Non-pigmented ciliary epithelial cell (primary cell): ENCODE measurements around a stretch of chr20.

DNA sequence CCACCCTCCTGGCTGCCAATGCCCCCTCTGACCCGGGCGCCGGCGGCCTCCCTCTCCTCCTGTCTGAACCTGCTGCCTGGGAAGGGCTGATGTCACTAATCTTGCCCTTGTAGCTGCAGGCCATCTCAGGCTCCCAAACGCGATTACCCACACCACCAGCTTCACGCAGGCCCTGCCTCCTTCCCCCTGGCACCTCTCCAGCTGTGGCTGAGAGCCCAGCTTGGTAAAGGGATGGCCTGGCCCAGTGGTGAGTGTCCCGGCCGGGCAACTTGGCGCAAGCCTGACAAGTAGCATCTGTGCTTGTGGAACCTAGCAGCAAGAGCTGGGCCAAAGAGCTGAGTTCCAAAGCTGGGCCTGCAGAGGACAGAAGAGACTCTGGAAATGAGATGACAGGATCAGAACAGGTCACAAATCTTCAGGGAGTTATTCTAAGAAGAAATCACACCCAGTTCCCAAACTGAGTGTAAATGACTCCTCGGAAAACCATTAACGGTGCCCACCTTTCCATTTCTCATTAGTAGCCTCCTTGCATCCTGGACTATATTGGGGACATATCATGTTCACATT, 401.7 kb downstream of the MAFB start:
- RRBS, result no CpG with 5 or more reads among the region's 12 CpGs

DNA sequence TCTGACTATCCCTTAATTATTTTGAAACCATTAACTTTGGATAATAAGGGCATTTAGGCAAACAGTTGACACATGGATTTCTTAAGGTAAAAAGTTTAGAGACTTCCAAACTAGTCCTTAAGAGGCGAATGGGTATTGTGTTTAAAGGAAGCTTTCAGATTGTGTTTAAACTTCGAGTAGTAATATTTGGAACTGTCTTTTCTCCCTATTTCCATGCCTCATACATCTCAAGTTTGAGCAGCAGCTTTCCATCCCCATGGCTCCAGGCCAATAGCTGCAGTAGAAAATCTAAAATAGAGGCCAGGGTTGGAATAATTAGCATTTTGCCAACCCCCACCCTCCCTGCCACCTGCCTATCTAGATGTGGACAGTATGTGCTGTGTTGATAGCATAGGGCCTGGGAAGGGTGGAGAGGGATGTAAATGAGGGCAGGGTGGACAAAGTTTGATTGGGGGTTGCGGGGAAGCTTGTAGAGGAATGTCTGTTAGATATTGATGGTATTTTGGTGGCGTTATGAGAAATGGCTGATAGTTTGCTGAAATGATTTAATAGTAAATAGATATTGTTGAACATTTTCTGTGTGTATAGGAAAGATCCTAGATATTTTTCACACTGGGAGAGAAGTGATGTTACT, 5.6 kb downstream of the TOP1 start:
- RRBS, result no CpG with 5 or more reads among the region's 4 CpGs

- RRBS, result no CpG with 5 or more reads among the region's 3 CpGs
Measured at GRCh38 chr20:41039161-41039514, 10.5 kb downstream of the TOP1 start.

DNA sequence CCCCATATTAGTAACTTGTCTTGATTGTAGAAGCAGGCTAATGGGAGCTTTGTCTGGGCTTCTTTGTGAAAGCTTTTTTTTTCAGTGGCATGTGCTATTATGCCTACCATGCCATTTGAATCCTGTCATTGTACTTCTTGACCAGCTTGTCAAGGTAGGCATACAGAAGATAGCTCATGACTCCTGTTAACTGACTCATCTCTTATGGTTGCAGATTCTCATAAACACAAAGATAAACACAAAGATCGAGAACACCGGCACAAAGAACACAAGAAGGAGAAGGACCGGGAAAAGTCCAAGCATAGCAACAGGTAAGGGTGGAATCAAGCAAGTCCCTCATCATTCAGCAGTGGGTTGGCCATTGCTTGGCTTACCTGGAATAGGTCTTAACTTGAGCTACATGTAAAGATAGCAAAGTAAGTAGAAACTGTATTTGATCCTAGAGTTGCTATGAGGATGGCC, 32.6 kb downstream of the TOP1 start:
- RRBS, result no CpG with 5 or more reads among the region's 3 CpGs

DNA sequence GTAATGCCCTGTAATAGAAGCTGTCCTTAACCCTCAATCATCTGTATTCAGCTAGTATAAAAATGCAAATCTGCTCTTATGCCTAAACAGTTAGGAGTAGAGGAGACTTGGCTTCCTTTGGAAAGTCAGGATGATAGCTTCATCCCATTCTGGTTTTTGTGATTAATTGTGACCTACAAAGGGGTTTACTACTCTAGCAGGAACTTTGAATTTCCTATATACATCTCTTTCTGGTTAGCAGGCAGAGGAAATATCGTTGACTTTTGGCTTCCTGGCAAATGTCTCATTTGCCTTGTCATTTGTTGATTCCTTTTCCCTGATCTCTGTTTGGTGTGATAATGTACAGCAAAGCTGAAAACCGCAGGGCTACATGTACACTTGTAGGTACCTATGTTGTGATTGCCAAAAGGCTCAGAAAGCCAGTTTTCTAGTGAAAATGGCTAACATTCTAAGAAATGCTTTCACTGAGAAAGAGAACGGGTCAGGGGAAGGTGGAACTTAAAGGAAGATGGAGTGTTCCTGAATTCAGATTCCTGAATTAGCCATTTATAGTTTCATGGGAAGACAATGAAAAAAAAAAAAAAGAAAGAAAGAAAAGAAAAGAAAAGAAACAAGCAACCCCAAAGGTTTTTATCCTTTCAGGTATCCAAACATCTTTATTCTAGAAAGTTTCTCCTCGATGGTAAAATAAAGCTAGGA, 44.3 kb downstream of the TOP1 start:
- RRBS, result no CpG with 5 or more reads among the region's 4 CpGs

GRCh38 chr20:41110594-41111367, 26.6 kb upstream of the PLCG1 start:
- RRBS, result no CpG with 5 or more reads among the region's 6 CpGs

GRCh38 chr20:41113874-41114135, 23.5 kb upstream of the PLCG1 start:
- RRBS, result no CpG with 5 or more reads among the region's 4 CpGs

DNA sequence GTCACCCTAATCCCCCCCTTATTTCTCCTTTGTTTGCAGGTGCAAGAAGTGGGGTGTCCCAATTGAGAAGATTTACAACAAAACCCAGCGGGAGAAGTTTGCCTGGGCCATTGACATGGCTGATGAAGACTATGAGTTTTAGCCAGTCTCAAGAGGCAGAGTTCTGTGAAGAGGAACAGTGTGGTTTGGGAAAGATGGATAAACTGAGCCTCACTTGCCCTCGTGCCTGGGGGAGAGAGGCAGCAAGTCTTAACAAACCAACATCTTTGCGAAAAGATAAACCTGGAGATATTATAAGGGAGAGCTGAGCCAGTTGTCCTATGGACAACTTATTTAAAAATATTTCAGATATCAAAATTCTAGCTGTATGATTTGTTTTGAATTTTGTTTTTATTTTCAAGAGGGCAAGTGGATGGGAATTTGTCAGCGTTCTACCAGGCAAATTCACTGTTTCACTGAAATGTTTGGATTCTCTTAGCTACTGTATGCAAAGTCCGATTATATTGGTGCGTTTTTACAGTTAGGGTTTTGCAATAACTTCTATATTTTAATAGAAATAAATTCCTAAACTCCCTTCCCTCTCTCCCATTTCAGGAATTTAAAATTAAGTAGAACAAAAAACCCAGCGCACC, 14.1 kb upstream of the PLCG1 start:
- RRBS, result no CpG with 5 or more reads among the region's 7 CpGs

DNA sequence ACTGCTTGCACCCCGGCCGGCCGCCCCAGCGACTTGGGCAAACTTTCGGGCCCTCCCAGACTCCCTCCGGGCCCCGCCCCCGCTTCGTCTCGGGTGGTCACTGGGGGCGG, 432 bp downstream of the PLCG1 start:
- RRBS, result 1% methylated on average over 7 of the region's 11 CpGs

GRCh38 chr20:41139323-41140148, 2.2 kb downstream of the PLCG1 start:
- RRBS, result no CpG with 5 or more reads among the region's 4 CpGs

GRCh38 chr20:41142965-41143639, 5.8 kb downstream of the PLCG1 start:
- RRBS, result no CpG with 5 or more reads among the region's 6 CpGs

GRCh38 chr20:41205286-41205895, 68.0 kb downstream of the PLCG1 start:
- RRBS, result 87% methylated on average over 3 of the region's 13 CpGs

GRCh38 chr20:41428176-41428791, 61.7 kb upstream of the EMILIN3 start:
- RRBS, result no CpG with 5 or more reads among the region's 3 CpGs

- RRBS, result no CpG with 5 or more reads among the region's 3 CpGs
Measured at GRCh38 chr20:41621180-41621445, 2.9 kb upstream of the CHD6 start.

DNA sequence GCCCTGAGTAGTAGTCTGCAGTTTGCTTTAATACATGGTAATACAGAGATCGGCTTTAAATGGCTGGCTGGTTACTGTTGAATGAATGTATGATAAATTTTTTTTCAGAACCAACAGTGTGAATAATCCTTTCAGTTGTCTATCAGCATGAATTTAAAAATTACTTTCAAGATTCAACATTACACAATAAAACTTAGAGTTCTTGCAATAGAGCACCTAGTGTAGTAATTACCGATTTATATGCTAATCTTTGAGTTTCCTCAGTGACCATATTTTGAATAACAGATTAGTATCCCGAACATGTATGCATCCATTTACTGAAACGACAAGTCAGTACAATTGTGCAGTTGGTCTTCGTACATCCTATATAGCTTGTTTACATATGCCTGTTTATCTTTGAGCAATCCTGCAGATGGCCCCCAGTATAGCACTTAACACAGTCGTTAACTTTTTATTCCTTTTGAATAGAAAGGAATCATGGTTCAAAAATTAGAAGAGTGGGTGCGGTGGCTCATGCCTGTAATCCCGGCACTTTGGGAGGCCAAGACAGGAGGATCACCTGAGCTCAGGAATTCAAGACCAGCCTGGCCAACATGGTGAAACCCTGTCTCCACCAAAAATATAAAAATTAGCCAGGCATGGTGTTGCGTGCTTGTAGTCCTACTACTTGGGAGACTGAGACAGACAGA, 6.5 kb downstream of the SRSF6 start:
- RRBS, result no CpG with 5 or more reads among the region's 9 CpGs

GRCh38 chr20:43565043-43565576, 6.3 kb downstream of the SGK2 start:
- RRBS, result 78% methylated on average over 6 of the region's 13 CpGs

DNA sequence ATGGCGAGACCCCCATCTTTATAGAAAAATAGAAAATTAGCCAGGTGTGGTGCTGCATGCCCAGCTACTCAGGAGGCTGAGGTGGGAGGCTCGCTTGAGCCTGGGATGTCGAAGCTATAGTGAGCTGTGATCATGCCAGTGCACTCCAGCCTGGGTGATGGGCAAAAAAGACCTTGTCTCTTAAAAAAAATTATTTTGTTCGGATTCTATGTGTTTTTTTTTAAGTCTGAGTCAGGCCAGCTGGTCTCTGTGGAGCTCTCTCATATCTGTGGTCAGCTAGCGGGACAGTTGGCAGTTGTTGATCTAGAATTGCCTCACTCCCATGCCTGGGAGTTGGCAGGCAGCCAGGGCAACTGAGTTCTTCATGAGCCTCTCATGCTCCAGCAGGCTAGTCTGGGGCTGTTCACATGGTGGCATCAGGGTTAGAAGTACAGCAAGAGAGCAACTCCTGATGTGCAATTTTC, 6.9 kb upstream of the IFT52 start:
- RRBS, result no CpG with 5 or more reads among the region's 5 CpGs

GRCh38 chr20:43663102-43663623, 3.8 kb upstream of the MYBL2 start:
- RRBS, result no CpG with 5 or more reads among the region's 2 CpGs

DNA sequence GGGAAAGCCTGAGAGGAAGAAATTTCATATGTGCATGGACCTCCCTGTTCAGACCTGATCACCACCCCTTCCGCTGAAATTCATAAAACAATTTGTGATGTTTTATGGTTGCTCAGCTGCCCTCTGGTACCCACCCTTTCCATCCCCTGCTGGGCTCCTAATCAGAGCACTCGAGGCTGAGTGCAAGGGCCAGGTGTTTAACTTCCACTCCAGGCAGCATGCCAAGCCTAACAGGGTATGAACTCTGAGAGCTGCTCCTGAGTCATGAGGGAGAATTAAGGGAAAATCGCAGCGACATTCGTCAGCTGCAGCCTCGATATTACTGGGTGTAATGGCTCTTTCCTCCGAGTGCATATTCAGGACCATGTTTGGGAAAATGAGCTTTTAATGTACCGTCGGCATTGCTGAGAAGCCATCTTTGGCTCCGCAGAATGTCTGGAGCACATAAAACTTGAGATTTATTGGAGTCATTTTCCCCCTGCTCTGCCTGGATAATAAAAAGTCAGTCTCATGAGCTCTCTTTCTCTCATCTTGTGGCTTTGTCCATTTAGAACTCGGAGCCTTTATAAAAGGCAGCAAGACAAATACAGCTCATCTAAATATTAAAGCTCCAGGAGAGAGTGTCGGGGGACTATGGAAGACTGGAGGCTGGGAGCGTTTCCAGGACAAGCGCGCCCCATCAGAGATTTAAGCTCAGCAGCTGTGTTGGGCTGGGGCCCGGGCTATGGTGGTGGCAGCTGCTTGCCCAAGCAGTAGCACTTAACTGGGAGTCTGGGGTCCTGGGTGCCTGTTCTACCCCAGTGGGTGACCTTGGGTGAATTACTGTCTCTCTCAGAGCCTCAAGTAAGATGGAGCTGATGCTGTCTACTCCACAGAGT, 103.7 kb downstream of the TOX2 start:
- RRBS, result no CpG with 5 or more reads among the region's 16 CpGs

- RRBS, result no CpG with 5 or more reads among the region's 3 CpGs
Measured at GRCh38 chr20:44207163-44207765, 3.3 kb downstream of the OSER1 start.